Measurements from ENCODE around the gene B4GALT5.

DNA sequence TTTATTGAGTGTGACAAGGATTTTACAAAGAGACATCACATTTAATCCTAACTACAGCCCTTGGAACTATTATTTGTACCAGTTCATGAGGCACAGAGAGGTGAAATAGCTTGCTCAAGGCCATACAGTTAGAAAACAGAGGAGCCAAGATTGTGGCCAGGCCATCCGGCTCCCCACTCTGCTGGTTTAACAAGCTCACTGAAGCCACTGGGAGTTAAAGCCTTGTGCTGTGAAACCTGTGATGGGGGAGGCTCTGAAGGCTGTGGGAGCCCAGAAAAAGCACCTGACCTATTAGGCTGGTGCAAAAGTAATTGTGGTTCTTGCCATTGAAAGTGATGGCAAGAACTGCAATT is 74.9 kb upstream of the ZNFX1 start:
- PRO-cap, 3 experiments, result no peak in any of the 3 experiments
- RAMPAGE, long total RNA, 2 experiments, result no peak in any of the 2 experiments
- RRBS, result no CpG with 5 or more reads among the region's 1 CpG

DNA sequence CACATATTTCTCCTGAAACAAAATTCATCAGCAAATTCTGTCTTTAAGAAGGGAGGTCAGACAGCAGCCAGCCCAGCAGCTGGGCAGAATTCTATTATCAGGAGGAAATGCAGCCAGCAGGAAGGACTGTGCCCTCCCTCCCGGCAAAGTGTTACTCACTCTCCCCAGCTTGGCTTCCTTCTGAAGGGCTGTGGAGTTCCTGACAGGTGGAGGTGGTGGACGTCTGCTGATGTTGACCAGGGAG is 37.3 kb downstream of the KCNB1 start:
- PRO-cap, 3 experiments, result no peak in any of the 3 experiments
- RAMPAGE, long total RNA, 2 experiments, result no peak in any of the 2 experiments
- RRBS, result 56% methylated on average over 1 of the region's 2 CpGs

GRCh38 chr20:49478035-49478696 is 4.3 kb downstream of the KCNB1 start:
- PRO-cap, 3 experiments, result no peak in any of the 3 experiments
- RAMPAGE, long total RNA, 2 experiments, result no peak in any of the 2 experiments
- RRBS, result no CpG with 5 or more reads among the region's 7 CpGs

DNA sequence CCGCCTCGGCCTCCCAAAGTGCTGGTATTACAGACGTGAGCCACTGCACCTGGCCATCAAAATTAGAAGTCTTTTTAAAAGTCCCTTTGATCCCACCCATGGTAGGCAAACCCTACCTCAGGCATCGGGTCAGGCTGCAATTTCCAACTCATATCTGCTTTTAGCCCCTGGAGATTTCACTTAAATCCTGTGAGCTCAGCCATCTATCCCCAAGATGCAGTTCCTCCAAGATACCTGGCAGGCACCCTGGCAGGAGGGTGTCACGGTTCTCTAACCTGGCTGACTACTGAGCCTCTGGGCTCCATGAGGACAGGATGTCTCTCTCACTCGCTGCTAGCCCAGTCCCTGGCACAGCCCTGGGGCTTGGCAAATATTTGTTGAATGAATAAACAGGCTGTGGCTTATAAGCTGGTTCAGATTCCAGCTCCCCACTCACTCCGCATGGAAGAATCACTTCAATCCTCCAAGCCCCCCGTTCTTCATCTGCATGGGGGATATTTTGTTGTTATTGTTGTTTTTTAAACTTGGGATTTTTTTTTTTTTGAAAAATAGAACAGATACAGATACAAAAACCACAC is 36.5 kb upstream of the PTGIS start:
- PRO-cap, 3 experiments, result no peak in any of the 3 experiments
- RAMPAGE, long total RNA, 2 experiments, result no peak in any of the 2 experiments
- RRBS, result no CpG with 5 or more reads among the region's 8 CpGs

DNA sequence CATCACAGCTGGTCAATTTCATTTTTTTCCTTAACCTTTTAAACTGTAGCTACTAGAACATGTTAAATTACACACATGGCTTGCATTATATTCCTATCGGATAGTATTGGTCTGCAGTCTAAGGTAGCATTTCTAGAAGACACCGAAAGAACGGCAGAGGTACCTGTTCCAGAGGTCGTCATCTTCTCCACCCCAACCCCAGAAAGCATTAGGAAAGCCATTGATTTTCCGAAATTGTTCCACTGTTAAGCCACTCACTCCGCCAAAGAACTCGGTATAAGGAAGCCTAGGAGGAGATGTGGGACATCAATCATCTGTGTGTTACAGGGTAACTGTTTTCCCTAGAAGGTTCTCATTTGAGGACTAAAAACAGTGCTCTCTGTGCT is 71.6 kb upstream of the PTGIS start:
- PRO-cap, 3 experiments, result no peak in any of the 3 experiments
- RAMPAGE, long total RNA, 2 experiments, result no peak in any of the 2 experiments
- RRBS, result no CpG with 5 or more reads among the region's 7 CpGs

GRCh38 chr20:49671962-49672624 is 41.6 kb downstream of the B4GALT5 start:
- PRO-cap, 3 experiments, result no peak in any of the 3 experiments
- RAMPAGE, long total RNA, 2 experiments, result no peak in any of the 2 experiments
- RRBS, result no CpG with 5 or more reads among the region's 2 CpGs

- PRO-cap, 3 experiments, result no peak in any of the 3 experiments
- RAMPAGE, long total RNA, 2 experiments, result no peak in any of the 2 experiments
- RRBS, result no CpG with 5 or more reads among the region's 2 CpGs
Observed at GRCh38 chr20:49691696-49692031, 22.0 kb downstream of the B4GALT5 start.

- PRO-cap, 3 experiments, result peak in 3 of 3 experiments; most common plus-strand start chr20:49714054 (in 2); most common minus-strand start chr20:49713878 (in 3)
- RAMPAGE, long total RNA, 2 experiments, result no peak in any of the 2 experiments
- RRBS, result under 1% methylated on average over 20 of the region's 54 CpGs
Observed at GRCh38 chr20:49713817-49714297, at the start of gene B4GALT5. B4GALT5 (minus strand) TSS chr20:49713878.

- PRO-cap, 3 experiments, result no peak in any of the 3 experiments
- RAMPAGE, long total RNA, 2 experiments, result no peak in any of the 2 experiments
- RRBS, result no CpG with 5 or more reads among the region's 20 CpGs
Observed at GRCh38 chr20:49890697-49891582, 24.4 kb downstream of the SPATA2 start.

GRCh38 chr20:50191484-50191703 is 764 bp downstream of the CEBPB start:
- PRO-cap, 3 experiments, result peak in 1 of 3 experiments; most common plus-strand start chr20:50191586 (in 1)
- RAMPAGE, long total RNA, 2 experiments, result no peak in any of the 2 experiments
- RRBS, result 1% methylated on average over 19 of the region's 36 CpGs

- PRO-cap, 3 experiments, result no peak in any of the 3 experiments
- RAMPAGE, long total RNA, 2 experiments, result no peak in any of the 2 experiments
- RRBS, result no CpG with 5 or more reads among the region's 6 CpGs
Observed at GRCh38 chr20:50196112-50196608, 5.5 kb downstream of the CEBPB start.

- PRO-cap, 3 experiments, result no peak in any of the 3 experiments
- RAMPAGE, long total RNA, 2 experiments, result no peak in any of the 2 experiments
- RRBS, result no CpG with 5 or more reads among the region's 11 CpGs
Observed at GRCh38 chr20:50244287-50245052, 53.8 kb downstream of the CEBPB start.

- PRO-cap, 3 experiments, result no peak in any of the 3 experiments
- RAMPAGE, long total RNA, 2 experiments, result no peak in any of the 2 experiments
- RRBS, result no CpG with 5 or more reads among the region's 9 CpGs
Observed at GRCh38 chr20:50259660-50260444, 69.2 kb downstream of the CEBPB start.

DNA sequence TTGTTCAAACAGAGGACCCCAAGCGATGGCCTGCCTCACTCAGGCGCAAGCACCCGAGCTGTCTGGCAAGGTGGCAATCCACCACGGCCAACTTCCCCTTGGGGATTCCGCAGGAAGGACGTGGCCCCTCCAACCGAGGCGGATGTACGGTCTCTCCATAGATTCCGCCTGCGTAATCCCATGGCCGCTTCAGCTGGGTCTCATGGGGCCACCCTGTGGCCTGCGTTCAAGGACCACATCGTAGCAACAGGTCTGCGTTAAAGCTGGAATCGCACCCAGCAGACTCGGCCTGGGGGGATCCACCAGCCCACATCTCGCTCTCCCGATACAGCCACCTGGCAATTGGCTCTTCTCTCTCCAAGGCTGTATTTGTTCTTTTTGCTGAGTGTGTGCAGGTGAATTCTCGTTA is 80.0 kb downstream of the CEBPB start:
- PRO-cap, 3 experiments, result peak in 3 of 3 experiments; most common plus-strand start position 281 of the sequence (in 1); most common minus-strand start position 64 of the sequence (in 3)
- RAMPAGE, long total RNA, 2 experiments, result no peak in any of the 2 experiments
- RRBS, result no CpG with 5 or more reads among the region's 20 CpGs

GRCh38 chr20:50308256-50308550 is 117.6 kb downstream of the CEBPB start:
- PRO-cap, 3 experiments, result no peak in any of the 3 experiments
- RAMPAGE, long total RNA, 2 experiments, result no peak in any of the 2 experiments
- RRBS, result no CpG with 5 or more reads among the region's 2 CpGs

- PRO-cap, 3 experiments, result no peak in any of the 3 experiments
- RAMPAGE, long total RNA, 2 experiments, result no peak in any of the 2 experiments
- RRBS, result no CpG with 5 or more reads among the region's 8 CpGs
Observed at GRCh38 chr20:50427706-50428158, 82.5 kb upstream of the PTPN1 start.

GRCh38 chr20:50635525-50636383 is 55.6 kb downstream of the RIPOR3 start:
- PRO-cap, 3 experiments, result peak in 3 of 3 experiments; most common plus-strand start chr20:50636176 (in 2); most common minus-strand start chr20:50635845 (in 3)
- RAMPAGE, long total RNA, 2 experiments, result no peak in any of the 2 experiments
- RRBS, result no CpG with 5 or more reads among the region's 23 CpGs

GRCh38 chr20:50689286-50689770 is 2.0 kb downstream of the RIPOR3 start:
- PRO-cap, 3 experiments, result no peak in any of the 3 experiments
- RAMPAGE, long total RNA, 2 experiments, result no peak in any of the 2 experiments
- RRBS, result no CpG with 5 or more reads among the region's 11 CpGs

- PRO-cap, 3 experiments, result peak in 1 of 3 experiments; most common plus-strand start chr20:50756493 (in 1)
- RAMPAGE, long total RNA, 2 experiments, result no peak in any of the 2 experiments
- RRBS, result no CpG with 5 or more reads among the region's 3 CpGs
Observed at GRCh38 chr20:50756265-50756732, 24.9 kb downstream of the PARD6B start.

- PRO-cap, 3 experiments, result peak in 3 of 3 experiments; most common plus-strand start chr20:50788200 (in 2); most common minus-strand start chr20:50788769 (in 1)
- RAMPAGE, long total RNA, 2 experiments, result no peak in any of the 2 experiments
- RRBS, result no CpG with 5 or more reads among the region's 15 CpGs
Observed at GRCh38 chr20:50788039-50788801, 6.6 kb upstream of the BCAS4 start.